Spleen (tissue), 7 donors: ENCODE measurements around the gene PCBP1.

DNA sequence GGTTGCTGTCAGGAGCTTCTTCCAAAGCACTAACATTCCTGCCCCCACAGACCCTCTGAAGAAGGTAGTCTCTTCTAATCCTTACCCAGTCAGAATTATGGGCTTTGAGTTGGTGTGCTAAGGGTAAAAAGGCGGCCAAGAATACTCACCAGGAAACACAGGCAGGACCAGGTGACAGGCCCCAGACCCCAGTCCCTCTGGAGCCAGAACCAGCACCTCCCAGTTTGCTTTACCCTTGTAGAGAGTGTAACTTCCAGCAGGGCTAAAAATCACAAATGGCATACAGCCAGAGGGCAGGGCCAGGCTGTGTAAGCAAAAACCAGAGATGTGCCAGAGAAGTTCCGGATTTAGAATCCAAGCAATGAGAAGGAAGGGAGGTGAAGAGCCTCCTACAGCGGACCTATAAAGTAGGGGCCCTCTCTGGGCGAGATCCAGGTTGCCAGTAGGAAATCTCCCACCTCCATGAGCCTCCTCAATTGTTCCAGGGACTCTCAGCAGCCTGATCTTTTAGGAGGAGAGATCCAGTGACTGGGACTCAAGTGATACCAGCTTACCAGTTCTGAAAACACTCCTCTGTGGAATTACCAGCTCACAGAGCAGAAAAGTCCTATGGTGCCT, 52.4 kb upstream of the PCBP1 start:
- PRO-cap, 4 experiments: peak in 3 of 4 experiments; most common plus-strand start position 364 of the sequence (in 2); most common minus-strand start position 226 of the sequence (in 2)
- RAMPAGE, long total RNA, 4 experiments: no peak in any of the 4 experiments

- PRO-cap, 4 experiments: peak in 4 of 4 experiments; most common plus-strand start chr2:70087477 (in 4); most common minus-strand start chr2:70087339 (in 4)
- RAMPAGE, long total RNA, 4 experiments: start-site peak on the minus strand in 3 of 4 experiments, at chr2:70087294-70087414 at its widest, 35 to 43 reads per replicate
Measured at GRCh38 chr2:70087253-70087503, at the start of gene PCBP1. Gene PCBP1, plus strand, starts transcription at chr2:70087477.

DNA sequence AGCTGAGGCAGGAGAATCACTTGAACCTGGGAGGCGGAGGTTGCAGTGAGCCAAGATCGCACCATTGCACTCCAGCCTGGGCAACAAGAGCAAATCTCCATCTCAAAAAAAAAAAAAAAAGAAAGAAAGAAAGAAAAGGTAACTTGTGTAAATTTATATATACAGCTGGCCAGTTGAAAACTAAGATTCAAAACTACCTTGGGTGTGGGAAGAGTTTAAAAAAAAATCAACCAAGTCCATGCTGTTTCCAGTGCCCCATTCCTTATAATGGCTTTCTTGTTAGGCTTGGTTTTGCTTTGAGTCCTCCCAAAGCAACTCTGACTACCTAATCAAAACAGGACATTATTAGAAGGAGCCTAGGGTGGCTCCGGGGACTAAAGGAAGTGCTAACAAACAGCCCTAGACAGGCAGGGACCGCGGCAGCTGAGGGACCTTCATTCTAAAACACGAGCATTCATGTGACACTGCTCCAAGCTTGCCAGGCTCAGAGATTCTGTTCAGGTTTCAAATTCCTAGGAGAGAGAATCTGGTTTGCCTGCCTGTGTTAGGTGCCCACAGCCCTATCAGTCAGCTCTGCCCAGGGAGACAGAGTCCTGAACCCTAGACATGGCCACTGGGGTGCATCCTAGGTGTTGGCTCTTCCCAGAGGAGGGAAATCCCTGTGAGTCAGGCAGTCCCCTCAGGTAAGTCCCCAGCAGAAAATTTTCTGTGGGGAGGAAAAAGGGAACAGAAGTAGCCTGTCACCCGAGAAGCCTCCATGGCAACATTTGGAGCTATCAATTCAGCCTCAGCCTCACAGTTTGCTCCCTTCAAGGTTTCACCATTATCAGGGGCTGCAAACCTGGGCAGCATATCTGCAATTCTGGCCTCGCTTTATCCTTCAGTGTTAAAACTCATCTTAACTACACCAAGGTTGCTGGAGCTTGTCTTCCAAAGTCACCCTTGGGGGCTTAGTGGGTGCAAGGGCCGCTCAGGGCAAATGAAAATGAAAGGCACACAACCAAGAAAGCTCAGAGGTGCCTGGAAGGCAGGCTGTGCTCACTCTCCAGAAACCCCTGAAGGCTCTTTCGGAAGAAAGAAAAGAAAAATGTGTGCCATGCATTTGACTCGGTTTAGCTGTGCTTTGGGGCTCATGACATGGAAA, 28.4 kb downstream of the PCBP1 start:
- PRO-cap, 4 experiments: peak in 4 of 4 experiments; most common plus-strand start position 402 of the sequence (in 4); most common minus-strand start position 319 of the sequence (in 4)
- RAMPAGE, long total RNA, 4 experiments: no peak in any of the 4 experiments

GRCh38 chr2:70248932-70249448, 562 bp upstream of the TIA1 start:
- PRO-cap, 4 experiments: peak in 3 of 4 experiments; most common plus-strand start chr2:70249046 (in 1); most common minus-strand start chr2:70249065 (in 3)
- RAMPAGE, long total RNA, 4 experiments: no peak in any of the 4 experiments

DNA sequence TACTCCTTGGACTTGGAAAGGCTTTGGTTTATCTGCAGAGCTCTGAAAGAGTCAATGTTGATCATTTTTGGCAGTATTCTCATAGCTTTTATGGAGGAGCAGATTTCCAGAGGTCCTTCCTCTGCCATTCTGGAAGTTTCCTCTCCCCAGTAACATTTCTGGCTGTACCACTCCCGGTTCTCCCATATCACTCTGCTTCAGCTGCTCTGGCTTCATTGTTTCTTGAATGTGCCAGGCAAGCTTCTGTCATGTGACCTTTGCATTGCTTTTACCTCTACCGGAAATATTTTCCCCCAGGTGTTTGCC, 12.3 kb downstream of the PCYOX1 start:
- PRO-cap, 4 experiments: no peak in any of the 4 experiments
- RAMPAGE, long total RNA, 4 experiments: no peak in any of the 4 experiments

DNA sequence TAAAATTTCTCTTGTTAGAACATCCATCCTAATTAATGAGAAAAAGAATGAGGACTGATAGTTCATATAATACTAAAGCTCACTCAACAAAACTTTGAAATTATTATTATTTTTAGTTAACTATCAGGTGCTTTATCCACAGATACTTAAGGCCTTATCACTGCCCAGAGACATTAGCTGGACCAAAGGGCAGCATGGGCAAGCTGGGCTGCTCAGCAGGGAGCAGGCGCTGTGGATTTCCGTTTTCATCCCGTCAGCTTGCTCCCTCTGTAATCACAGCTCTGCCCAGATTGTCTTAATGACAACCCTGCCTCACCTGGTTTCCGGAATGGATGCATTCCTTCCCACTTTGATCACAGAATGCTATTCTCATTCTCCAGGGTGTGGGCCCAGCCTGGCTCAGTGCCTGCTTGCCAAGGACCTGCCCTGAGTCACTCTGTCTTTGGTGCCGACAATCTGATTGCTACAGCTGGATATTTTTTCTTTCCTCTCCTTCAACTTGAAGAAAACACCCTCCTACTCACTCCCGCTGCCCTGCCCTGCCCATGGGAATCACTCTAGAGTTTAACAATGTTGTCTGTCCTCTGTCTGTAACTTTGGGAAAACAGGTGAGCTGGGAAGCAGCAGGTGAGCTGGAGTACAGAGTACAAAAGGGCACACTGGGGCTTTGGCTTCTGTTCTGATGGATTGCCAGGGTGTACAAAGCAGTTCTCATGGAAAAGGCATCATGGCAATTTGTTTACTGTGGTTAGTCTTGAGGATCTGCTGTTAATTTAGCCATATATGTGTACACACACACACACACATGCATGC, 27.1 kb upstream of the FAM136A start:
- PRO-cap, 4 experiments: no peak in any of the 4 experiments
- RAMPAGE, long total RNA, 4 experiments: no peak in any of the 4 experiments

DNA sequence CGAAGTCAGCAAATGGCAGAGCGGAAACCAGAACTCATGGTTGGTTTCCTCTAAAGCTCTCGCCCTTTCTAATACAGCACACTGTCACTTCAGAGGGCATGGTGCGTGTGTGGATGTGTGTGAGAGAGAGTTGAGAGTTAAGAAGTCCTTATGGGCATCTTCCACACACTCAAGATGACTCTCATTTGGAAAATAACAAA, 78.3 kb downstream of the TGFA start:
- PRO-cap, 4 experiments: peak in 4 of 4 experiments; most common plus-strand start position 87 of the sequence (in 4)
- RAMPAGE, long total RNA, 4 experiments: no peak in any of the 4 experiments

- PRO-cap, 4 experiments: no peak in any of the 4 experiments
- RAMPAGE, long total RNA, 4 experiments: no peak in any of the 4 experiments
Measured at GRCh38 chr2:70509532-70510120, 44.0 kb downstream of the TGFA start.

DNA sequence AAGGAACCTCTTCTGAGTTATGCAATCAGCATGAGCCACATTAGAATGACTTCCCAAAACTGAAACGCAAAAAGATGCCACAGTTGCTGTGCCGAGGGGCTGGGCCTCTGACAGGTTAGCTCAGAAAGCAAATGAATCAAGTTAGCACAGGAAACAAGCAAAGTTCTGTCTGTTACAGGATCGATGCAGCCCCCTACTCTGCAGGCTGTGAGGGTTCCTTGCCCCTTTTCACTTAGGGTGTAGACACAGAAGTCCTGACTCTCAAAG, 37.6 kb downstream of the TGFA start:
- PRO-cap, 4 experiments: peak in 1 of 4 experiments; most common plus-strand start position 82 of the sequence (in 1)
- RAMPAGE, long total RNA, 4 experiments: no peak in any of the 4 experiments

- PRO-cap, 4 experiments: no peak in any of the 4 experiments
- RAMPAGE, long total RNA, 4 experiments: no peak in any of the 4 experiments
Measured at GRCh38 chr2:70524824-70525661, 28.6 kb downstream of the TGFA start.

GRCh38 chr2:70532337-70532624, 21.3 kb downstream of the TGFA start:
- PRO-cap, 4 experiments: peak in 1 of 4 experiments; most common plus-strand start chr2:70532548 (in 1)
- RAMPAGE, long total RNA, 4 experiments: no peak in any of the 4 experiments

GRCh38 chr2:71050145-71050437, 18.4 kb upstream of the NAGK start:
- PRO-cap, 4 experiments: no peak in any of the 4 experiments
- RAMPAGE, long total RNA, 4 experiments: no peak in any of the 4 experiments

DNA sequence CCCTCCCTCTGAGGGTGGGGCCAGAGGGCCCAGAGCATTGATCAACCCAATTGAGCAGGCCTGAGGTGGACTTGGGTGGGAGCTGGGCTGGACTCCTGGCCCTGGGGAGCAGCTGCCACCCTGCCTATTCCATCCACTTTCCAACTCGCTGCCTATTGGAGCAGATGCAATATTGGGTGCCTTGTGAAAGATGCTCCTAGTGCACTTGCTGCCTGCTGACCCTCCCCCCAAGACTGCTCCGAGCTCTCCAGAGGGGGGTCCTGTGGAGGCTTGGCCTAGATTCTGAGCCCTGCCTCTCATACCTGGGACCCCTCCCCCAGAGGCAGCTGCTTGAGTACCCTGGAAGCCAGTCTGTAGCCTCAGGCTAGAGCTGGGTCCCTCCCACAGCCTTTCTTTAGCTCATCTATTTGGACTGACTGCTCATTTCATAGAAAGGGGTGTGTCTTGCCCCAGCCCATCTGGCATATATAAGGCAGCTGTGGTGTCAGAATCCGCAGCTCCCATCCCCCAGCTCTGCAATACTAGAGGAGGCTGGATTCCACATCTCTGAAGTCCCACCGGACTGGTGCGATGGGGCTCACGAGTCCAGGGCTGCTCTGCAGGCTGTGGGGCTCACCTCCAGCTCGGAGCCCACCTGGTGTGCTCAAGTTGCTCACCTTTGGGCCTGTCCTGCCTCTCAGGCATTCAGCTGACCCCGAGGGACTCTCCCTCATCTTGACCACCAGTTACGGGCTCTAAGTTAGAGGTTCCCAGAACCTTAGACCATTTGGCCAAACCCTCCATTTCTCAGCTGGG, 26.1 kb downstream of the MPHOSPH10 start:
- PRO-cap, 4 experiments: no peak in any of the 4 experiments
- RAMPAGE, long total RNA, 4 experiments: no peak in any of the 4 experiments

- PRO-cap, 4 experiments: no peak in any of the 4 experiments
- RAMPAGE, long total RNA, 4 experiments: no peak in any of the 4 experiments
Measured at GRCh38 chr2:71480482-71481169, 14.1 kb downstream of the DYSF start.

GRCh38 chr2:71578424-71579355, 112.2 kb downstream of the DYSF start:
- PRO-cap, 4 experiments: peak in 2 of 4 experiments; most common plus-strand start chr2:71579172 (in 1); most common minus-strand start chr2:71579087 (in 1)
- RAMPAGE, long total RNA, 4 experiments: no peak in any of the 4 experiments

DNA sequence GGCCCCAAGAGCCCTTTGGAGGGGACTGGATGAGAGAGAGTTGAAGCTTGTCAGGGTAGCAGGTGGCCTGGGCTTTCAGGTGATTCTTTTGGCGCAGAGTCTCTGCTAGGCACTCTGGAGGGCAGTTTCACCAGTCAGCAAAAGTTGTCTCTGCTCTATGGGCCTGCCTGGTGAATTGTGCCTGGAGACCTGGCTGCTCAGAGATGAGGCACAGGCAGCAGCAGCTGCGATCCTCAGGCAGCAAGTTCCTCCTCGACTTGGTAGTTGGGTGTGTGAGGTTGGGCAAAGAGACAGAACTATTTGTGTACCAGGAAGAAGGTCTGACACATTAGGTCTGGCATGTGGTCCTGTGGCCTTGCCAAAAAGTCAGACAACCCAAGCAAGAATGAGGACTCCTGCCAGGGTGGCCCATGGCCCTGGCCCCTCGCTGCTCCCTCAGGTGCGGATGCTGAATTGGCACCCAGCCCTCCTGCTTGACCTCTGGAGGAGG, 179.4 kb downstream of the DYSF start:
- PRO-cap, 4 experiments: no peak in any of the 4 experiments
- RAMPAGE, long total RNA, 4 experiments: no peak in any of the 4 experiments

- PRO-cap, 4 experiments: no peak in any of the 4 experiments
- RAMPAGE, long total RNA, 4 experiments: no peak in any of the 4 experiments
Measured at GRCh38 chr2:72515524-72516224, 310.2 kb downstream of the EXOC6B start.

DNA sequence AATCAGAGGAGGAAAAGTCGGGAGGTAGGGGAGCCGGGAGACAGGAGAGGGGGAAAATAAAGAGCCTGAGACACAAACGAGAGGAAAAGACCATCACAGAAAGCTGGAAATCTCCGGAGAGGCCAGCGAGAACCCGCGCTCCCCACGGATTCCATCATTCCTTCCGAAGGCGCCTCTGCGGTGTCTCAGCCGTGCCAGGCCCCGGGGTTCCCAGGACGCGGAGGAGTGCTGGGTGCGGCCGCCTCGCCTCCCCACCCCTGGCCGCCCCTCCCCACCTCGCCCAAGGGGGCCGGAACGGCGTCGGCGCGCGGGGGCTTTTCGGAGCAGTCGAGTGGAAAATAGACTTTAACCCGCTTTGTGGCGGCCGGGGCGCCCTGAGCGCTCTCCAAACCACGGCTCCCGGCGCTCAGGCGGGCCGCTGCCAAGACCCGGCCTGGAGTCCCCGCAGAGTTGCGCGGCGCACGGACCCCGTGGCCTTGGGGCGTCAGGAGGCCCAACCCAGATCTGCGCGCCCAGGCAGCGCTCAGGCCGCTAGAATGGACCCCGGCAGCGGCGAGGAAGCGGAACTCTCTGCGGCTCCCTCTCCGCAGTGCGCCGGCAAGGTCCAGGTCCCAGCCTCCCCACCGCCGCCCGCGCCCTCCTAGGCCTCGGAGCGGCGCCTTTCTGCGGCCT, 1.4 kb upstream of the EMX1 start:
- PRO-cap, 4 experiments: no peak in any of the 4 experiments
- RAMPAGE, long total RNA, 4 experiments: no peak in any of the 4 experiments

GRCh38 chr2:73069827-73070374, 1.6 kb downstream of the SFXN5 start:
- PRO-cap, 4 experiments: no peak in any of the 4 experiments
- RAMPAGE, long total RNA, 4 experiments: no peak in any of the 4 experiments

DNA sequence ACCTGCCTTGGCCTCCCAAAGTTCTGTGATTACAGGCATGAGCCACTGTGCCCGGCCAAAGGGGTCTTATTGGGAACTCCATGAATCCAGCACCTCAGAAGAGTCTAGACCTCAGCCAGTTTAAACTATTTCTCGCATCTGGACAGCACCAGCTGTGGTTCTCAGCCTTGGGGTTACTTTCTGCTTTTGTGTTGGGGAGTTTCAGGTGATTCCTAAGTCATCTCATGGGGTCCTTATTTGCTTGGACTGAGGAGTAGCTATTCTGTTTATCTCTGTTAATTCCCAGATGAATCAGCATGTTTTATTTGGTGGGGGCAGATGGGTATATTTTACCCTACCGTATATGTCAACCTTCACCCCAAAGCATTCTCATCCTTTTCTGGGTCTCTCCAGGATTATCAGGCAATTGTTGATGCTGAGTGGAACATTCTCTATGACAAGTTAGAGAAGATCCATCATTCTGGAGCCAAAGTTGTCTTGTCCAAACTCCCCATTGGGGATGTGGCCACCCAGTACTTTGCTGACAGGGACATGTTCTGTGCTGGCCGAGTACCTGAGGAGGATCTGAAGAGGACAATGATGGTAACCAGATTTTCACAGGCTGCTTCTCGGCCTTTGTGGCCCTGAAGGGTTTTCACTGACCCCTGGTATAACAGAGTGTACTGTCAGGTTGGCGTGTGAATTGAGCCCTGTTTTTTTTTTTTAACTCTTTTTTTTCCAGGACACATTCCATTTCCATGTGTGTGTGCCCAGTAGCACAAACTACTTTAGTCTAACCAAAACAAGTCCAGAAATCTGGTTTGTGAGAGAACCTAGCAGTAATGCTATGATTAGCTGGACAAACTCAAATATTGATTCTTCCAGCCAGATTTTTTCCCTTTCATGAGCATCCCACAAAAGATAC, 14.7 kb downstream of the CCT7 start:
- PRO-cap, 4 experiments: no peak in any of the 4 experiments
- RAMPAGE, long total RNA, 4 experiments: no peak in any of the 4 experiments